ENCODE data around the genes RAB21 and TRHDE.

- PRO-cap: no peak
These were observed 60.8 kb upstream of the KCNMB4 start for GRCh38 chr12:70305233-70305763.

DNA sequence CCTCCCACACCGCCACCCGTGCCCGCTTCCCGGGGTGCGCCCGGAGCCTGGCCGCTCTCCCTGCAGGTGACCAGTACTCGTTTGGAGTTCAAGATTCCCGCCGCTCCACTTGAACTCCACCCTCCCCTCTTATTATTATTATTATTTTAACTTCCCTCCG is 315 bp upstream of the KCNMB4 start:
- PRO-cap: no peak

DNA sequence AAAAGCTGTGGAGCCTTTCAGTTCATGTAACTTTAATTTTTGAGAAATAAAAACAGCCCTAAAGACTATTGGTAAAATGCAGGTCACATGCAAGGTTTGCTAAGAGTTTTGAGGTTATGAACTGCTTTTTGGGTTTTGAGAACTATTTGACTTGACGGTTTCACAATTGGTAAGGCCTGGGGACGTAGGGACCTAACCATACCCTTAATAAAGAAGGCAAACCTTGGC is 103.3 kb downstream of the KCNMB4 start:
- PRO-cap: no peak

GRCh38 chr12:70589959-70590403 is 47.2 kb downstream of the PTPRB start:
- PRO-cap: no peak

DNA sequence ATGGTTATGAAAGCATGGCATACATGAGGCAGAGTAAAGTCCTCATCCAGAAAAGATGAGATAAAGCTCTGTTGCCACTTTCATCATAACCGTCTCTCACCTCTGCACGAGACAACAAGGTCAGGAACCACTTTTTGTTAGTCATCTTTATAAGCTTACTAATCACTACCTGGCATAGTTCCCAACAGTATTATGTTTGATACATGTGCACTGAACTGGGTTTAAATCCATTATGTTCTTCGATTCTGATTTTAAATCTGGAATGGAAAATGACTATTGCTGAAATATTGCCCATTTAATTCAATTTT is 31.2 kb downstream of the PTPRB start:
- PRO-cap: no peak

GRCh38 chr12:70608646-70609060 is 28.6 kb downstream of the PTPRB start:
- PRO-cap: no peak

DNA sequence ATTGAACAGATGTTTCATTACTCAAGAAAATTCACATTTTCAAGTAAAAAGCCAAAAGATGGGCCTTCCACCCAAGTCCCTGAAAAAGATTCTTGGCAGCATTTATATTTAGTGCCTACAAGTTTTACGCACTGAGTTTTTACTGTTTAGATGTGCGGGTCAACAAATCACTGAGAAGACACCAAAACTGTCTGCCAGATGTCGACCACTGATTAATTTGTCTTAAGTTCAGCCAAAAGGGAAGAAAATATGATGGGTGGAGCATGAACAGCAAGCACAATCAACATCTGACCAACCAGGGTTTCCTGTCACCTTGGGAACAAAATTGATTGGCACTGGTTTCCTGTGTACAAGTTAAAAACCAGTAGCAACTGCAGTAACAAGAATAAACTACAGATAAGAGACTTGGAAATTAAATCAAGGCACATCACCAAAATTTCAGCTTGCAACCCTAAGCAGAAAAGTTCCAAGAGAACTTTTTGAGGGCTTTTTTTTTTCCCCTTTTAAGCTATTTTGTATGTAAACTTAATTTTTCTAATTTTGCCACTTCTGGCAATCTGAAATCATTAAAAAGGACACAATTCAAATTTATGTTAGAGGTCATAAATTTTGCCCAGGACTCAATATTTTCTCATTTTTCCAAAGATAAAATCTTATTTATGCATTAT is 85.8 kb upstream of the PTPRB start:
- PRO-cap: bidirectional peak, plus-strand start at position 385 of the sequence, minus-strand start at position 219 of the sequence

DNA sequence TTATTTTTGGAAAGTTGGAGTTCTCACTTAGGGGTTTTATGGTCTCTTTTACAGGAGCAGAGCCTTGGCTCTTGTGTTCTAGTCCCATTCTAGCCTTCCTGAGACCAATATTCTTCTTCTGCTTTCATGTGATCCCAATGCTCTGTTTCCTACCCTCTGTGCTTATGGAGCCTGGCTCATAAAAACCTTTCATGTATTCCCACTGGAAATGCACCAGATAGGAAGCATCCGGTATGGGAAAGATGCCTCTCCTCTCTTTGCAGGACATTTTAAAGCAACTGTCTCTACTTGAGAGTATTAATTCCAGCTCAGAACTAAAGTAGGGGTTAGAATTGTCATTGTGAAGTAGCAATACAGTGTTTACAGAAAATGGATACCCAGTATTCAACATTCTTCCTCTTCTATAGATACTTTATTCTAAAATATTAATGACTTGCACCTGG is 4.1 kb upstream of the TSPAN8 start:
- PRO-cap: no peak

DNA sequence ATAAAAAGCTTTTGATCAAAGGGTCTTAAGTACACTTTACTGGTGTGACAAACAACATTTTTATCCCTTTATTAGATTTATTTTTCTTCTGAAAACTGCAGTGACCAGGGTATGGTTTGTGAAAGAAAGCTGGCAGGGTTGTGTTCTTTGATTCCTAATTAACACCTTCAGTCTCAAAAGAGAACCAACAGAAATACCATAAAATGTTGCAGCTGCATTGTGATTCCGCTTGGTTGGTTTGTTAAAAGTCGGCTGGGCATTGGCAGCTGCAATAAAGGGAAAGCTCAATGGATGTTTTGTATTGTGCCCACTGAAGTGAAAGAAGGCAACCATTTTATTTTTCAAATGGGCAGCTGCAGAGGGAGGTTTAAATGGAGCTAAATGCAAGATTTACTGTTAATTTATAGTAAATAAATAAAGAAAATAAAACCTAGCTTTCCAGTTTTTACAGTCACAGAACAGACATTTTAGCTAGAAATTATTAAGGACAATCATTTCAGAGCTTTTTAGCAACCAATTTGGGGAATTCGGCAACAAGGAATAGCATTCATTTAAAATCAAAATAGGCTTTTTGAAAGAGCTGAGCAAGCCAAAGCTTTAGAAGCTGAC is 16.8 kb downstream of the LGR5 start:
- PRO-cap: no peak

- PRO-cap: no peak
These were observed 24.2 kb downstream of the ZFC3H1 start for GRCh38 chr12:71639439-71639923.

DNA sequence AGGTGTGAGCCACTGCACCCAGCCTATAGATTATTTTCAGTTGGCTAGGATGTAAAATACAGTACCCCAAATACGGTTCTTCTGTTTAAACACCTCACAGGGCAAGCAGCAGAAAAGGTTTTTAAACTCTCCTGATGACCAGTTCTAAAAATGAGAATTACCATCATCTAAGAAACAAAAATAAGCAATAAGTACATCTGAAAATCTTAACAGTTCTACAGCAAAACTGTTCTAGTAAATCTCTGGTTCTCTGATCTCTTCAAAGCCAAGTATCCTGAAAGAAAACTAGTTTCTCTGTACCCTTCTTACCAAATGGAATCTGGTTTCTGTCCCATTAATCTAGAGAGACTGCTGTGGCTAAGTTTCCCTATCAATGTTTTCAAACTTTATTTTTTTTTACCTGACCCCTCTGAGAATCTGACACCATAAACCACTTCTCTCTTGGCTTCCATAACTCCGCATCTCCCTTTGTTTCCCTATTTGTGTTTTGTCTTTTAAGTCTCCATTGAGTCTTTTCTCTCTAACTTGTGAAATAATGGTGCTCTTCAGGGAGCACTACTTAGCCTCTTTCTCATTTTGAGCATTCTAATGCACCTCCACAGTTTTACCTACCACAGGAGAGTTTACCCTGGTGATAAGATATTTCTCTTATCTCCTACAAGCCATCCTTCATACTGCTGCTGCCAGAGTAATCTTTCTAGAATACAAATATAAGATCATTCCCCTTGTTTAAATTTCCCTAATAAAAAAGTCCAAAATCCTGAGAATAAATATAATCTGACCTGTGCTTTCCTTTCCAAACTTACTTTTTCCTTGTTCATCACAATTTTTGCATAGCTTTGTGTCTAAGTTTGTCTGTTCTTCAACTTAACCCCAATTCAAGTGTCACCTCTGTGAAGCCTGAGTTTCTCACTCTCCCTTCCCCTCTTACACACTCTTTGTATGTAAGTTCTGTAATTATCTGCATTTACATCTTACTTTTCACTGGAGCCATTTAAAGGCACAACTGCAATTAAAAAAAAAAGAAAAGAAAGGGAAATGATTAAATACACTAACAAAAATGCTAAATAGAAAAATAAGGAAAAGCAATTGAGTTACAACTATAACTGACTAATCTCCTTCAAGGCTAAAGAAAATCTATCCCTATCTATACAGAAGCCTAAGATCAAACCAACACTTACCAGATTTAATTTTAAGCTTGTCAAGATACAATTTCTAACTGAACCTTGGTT is 4.7 kb downstream of the ZFC3H1 start:
- PRO-cap: no peak

GRCh38 chr12:71754399-71755018 is at the start of gene RAB21:
RAB21 (plus strand) TSS chr12:71754863.
- PRO-cap: bidirectional peak, plus-strand start at chr12:71754882, minus-strand start at chr12:71754728

- PRO-cap: no peak
These were observed 6.1 kb downstream of the RAB21 start for GRCh38 chr12:71760746-71761214.

- PRO-cap: no peak
These were observed 15.3 kb downstream of the RAB21 start for GRCh38 chr12:71769919-71770335.

DNA sequence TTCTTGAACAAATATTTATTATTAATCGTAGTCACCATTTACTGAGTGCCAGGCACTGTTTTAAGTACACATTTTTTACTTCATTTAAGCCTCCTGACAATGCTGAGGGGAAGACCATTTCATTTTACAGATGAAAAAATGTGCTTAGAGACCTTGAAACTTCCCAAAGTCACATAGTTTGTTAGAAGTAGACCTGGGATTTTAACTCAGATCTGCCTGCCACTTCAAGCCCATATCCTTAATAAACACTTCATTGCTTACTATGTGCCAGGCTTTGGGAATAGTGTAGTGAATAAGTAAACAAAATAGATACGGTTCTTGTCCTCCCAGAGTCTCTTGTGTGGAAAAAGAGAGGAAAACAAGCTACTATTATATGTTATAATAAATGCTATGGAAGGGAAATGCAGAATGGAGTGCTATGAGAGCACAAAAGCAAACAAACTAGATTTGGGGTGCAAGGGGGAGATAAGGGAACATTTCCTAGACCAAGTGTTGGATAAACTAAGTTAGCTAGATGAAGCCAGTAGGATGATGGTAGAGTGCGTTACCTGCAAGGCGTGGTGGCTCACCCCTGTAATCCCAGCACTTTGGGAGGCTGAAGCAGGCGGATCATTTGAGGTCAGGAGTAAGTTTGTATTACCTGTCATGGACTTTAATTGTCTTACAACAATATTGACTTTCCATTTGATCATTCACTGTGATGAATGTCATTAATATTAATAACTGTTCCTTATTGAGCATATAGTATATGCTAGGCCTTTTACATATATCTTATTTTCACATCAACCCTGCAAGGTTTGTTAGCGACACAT is 23.9 kb downstream of the RAB21 start:
- PRO-cap: no peak

DNA sequence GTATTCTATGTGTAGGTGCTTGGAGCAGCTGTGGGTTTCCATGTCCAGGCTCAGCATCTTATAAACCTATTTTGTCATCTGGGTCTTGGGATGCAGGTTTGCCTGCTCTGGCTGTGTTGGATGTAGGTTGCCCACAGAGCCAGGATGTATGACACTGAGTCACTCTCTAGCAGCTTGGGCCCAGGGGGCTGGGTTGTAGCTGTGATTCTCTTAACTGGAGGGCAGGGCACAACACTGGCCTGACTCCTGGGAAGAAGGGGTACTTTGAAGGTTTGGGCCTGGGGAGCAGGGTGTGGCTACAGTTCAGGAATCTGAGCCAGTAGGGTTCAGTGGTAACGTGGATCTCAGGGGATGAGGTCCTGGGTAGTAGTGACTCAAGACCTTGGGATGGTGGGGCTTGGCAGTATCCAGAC is 25.6 kb downstream of the TBC1D15 start:
- PRO-cap: no peak

DNA sequence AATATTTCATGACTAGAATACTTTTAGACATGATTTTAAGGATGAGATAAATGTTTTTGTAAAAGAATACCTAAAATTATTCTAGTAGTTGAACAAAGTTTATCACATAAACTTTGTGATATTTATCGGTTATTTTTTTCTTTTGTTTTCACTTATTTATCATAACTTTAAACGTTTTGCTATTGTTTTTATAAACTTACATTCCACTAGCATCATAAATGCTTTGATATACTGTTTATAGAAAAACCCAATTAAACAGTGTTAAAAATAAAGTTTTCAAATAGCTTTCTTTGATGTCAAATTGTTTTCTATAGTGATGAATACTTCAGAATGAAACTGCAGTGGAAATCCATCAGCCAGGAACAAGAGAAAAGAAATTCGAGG is 41.1 kb upstream of the TPH2 start:
- PRO-cap: no peak

DNA sequence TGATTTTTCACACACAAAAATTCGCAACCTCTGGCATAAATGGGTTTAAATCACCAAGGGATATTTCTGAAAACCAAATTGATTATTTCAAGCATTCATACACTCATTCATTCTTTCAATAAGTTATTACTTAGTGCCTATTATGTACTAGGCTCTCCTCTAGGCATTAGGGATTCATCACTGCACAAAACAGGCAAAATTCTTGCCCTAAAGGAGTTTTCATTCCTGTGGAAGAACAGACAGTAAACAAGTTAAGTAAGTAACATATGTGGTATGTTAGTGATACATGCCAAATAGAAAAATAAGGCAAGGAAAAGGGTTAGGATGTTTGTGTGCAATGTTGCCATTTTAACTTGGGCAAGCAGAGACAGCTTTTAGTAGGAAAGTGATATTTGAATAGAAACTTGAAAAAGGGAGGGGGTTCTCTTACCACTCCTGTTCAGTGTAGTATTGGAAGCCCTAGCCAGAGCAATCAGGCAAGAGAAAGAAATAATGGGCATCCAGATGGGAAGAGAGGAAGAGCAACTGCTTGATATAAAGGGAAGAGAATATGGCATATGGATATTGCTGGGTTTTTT is 38.1 kb upstream of the TPH2 start:
- PRO-cap: no peak

DNA sequence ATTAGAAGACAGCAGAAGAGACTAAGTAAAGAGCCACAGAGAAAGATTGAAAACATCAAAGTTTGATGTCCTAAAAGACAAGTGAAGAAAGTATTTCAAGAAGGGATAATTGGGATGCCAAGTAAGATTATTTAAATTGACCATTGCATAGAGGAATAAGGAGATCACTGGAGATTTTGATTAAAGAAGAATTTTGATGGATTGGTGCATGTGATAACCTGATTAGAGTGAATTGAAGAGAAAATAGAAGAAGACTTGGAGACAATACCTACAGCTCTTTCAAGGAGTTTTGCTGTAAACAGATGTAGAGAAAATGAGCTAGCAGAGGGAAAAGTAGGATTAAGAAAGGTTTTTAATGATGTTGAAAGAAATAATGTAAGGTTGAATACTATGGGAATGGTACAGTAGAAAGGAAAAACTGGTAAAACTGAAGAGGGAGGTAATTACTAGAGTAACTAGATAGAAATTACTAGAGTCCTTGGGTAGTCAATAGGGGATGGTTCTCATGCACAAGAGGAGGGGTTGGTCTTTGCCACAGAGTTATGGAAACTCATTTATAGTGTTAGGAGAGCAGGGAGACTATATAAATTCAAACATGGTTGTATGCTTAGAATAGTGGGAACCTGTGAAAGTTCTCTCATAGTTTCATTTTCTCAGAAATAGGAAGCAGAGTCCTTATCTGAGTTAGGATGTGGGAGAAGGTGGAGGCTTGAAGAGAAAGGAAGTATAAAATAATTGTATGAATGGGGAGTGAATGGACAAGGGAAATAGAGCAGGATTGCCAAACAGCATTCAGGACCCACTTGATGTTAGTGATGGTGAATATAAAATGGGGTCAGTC is 34.3 kb upstream of the TPH2 start:
- PRO-cap: no peak

GRCh38 chr12:72272001-72272947 is at the start of gene TRHDE:
TRHDE (plus strand) TSS chr12:72272370.
- PRO-cap: no peak